UCH-1 (cell line): ENCODE measurements around a stretch of chr10.

DNA sequence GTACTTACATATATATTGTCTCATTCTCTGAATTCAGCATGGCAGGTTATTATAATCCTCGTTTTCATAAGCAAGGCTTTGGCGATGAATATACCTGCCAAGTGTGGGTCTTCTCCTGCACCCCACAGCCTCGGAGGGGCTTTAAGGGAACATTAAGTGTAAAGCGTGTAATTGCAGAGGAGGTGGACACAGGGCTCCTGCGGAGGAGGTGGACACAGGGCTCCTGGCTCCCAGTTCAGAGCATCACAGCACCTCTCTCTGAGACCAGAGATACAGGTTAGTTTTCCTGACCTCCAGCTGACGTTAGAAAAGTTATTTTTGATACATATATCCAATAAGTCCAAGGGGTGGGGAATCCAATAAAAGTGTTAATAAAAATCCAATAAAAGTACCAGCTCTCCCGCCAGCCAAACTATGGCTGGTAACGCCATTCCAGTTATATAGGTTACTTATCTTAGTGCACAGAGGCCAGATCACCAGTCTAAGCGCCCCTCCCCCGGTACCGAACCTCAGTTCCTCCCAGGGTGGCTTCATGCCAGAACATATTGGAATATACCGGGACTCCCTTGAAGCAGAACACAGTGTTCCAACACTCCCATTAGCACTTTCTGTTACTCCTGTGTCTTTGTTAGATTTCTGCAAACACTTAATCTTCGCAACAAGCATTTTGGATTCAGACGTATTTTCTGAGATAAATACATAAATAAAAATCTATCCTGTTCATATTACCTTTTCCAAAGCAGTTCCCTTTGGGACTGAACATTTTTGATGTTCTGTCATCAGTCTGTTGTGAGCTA lies 7.3 kb downstream of the FBH1 start:
- RRBS = no CpG with 5 or more reads among the region's 14 CpGs

GRCh38 chr10:5935481-5935849 lies 41.9 kb downstream of the IL15RA start:
- RRBS = no CpG with 5 or more reads among the region's 8 CpGs

- RRBS = 2% methylated on average over 6 of the region's 38 CpGs
Measured at GRCh38 chr10:5976540-5977159, 693 bp downstream of the IL15RA start.

DNA sequence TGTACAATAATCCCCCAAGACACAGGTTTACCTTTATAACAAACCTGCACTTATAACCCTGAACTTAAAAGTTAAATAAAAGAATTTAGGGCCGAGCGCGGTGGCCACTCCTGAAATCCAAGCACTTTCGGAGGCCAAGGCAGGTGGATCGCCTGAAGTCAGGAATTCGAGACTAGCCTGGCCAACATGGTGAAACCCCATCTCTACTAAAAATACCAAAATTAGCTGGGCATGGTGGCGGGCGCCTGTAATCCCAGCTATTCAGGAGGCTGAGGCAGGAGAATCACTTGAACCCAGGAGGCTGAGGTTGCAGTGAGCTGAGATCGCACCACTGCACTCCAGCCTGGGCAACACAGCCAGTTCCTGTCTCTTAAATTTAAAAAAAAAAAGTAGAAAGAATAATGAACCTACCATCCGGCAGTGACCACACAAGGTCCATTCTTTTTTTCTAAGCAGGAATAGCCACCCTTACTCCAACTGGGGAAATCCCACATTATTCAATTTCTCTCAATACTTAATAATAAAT lies 1.2 kb upstream of the IL15RA start:
- RRBS = no CpG with 5 or more reads among the region's 10 CpGs

GRCh38 chr10:6065883-6066377 lies 3.8 kb upstream of the IL2RA start:
- RRBS = 57% methylated on average over 1 of the region's 5 CpGs

GRCh38 chr10:6109938-6110327 lies 21.1 kb downstream of the RBM17 start:
- RRBS = no CpG with 5 or more reads among the region's 10 CpGs

DNA sequence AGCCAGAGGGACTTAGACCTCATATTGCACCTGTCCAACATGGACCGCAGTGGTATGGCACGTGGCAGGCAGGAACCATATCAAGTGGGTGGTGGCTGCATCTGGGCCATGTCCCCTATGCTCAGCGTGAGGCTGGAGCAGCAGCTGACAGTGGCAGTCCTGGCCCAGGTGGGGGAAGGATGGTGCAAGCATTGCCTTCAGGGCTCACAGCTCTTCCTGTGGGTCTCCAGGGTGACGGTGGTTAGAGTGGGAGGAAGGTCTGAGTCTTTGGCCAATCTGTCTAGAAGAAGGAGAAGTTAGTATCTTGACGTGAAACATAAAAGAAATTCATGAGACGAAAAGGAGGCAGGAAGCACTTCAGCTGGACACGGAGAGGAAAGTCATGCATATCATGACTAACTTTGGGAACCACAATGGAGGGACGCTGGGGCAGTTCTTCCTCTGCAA lies 54.4 kb upstream of the PFKFB3 start:
- RRBS = no CpG with 5 or more reads among the region's 8 CpGs

GRCh38 chr10:6182182-6183032 lies 20.3 kb upstream of the PFKFB3 start:
- RRBS = no CpG with 5 or more reads among the region's 19 CpGs

GRCh38 chr10:6203856-6204890 lies 1.4 kb downstream of the PFKFB3 start:
- RRBS = 3% methylated on average over 19 of the region's 57 CpGs

- RRBS = no CpG with 5 or more reads among the region's 32 CpGs
Measured at GRCh38 chr10:6227977-6229065, 25.6 kb downstream of the PFKFB3 start.

- RRBS = no CpG with 5 or more reads among the region's 2 CpGs
Measured at GRCh38 chr10:6399613-6399924, 180.5 kb downstream of the PRKCQ start.

DNA sequence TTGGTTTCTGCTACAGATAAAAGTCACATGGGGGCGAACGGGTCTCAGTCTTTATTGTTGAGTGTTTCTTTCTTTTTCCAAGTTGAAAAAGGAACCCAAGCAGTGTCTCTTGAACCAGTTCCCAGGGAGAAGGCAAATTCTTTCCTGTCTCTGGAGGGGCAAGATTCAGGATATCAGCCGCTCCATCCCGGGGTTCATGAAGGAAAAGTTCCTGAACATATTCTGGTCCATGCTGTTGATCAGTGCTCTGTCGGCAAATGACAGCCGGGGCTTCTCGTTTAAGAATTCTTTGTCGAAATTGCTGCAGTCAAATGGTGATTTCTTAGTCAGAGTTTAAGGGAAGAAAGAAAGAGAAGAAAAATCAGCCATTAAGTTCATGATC lies 152.0 kb downstream of the PRKCQ start:
- RRBS = 23% methylated on average over 3 of the region's 8 CpGs

DNA sequence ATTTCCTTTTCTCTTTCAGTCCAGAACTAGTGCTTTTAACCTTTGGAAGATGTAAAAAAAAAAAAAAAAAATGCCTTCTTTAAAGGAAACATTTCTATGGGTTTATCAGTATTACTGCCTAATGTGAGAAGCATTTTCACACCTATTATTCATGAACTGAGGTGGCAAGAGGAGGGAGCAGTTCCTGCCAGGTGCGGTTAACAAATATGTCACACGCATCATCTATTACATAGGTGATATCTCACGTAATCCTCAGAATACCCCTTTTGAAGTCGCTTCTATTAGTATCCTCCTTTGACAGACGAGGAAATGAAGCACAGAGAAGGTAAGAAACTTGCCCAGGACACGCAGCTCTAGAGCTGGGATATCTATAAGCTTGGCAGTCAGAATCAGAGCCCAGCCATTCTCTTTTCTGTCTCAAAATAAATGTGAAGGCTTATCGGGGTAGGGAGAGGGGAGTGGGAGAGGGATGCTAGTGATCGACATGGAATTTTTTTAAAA lies 87.8 kb downstream of the PRKCQ start:
- RRBS = no CpG with 5 or more reads among the region's 8 CpGs

DNA sequence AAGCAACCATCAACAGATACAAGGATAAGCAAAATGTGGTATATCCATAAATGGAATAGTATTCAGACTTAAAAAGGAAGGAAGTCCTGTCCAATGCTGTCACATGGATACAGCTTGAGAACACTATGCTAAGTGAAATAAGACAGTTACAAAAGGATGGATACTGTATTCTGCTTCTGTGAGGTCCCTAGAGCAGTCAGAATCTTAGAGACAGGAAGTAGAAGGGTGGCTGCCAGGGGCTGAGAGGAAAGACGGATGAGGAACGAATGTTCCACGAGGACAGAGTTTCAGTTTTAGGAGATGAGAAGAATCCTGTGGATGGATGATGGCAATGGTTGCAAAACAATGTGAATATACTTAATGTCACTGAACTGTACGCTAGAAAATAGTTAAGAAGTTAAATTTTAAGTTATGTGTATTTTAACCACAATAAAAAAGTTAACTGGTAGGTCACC lies 3.8 kb downstream of the PRKCQ start:
- RRBS = no CpG with 5 or more reads among the region's 4 CpGs

- RRBS = no CpG with 5 or more reads among the region's 9 CpGs
Measured at GRCh38 chr10:6581604-6582357, 1.7 kb upstream of the PRKCQ start.

- RRBS = no CpG with 5 or more reads among the region's 1 CpG
Measured at GRCh38 chr10:6716584-6717058, 136.5 kb upstream of the PRKCQ start.

GRCh38 chr10:6916840-6917588 lies 336.9 kb upstream of the PRKCQ start:
- RRBS = no CpG with 5 or more reads among the region's 10 CpGs

GRCh38 chr10:6987576-6988198 lies 407.6 kb upstream of the PRKCQ start:
- RRBS = no CpG with 5 or more reads among the region's 9 CpGs

- RRBS = no CpG with 5 or more reads among the region's 22 CpGs
Measured at GRCh38 chr10:7410193-7410486, 694 bp downstream of the SFMBT2 start.

DNA sequence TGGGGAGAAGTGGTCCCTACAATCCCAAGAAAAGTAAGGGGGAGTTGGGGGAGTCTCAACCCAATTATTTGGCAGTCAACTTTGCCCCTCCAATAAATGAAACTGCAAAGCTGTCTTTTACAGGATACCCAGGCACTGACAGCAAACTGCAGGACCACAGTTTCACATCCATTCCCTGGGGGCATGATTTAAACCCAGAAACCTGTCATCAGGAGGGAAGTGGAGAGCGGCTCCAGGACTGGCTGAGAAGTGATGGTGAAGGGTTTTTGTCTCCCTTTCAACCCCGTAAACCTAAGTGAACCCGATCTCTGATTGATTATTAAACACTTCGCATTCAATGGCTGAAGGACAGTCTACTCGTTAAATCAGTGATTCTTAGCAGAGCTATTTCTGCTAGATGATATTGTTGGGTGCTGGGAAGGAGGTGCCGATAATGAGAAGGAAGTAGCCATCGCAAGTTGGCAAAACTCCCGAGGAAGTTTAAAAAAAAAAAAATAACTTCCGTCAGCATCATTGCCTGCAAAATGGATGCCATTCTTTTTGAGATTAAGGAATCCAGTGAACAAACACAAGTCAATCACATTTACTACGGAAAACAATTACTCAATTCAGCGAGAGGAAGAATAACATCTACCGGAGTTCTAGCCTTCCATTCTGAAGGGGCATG lies 74.2 kb upstream of the SFMBT2 start:
- RRBS = no CpG with 5 or more reads among the region's 12 CpGs